Mesenchymal stem cell of adipose (primary cell): ENCODE results near the genes TDRD10, CKS1B, ZBTB7B and PKLR.

- CAGE, long polyA plus RNA = no peak
These were observed 47.6 kb upstream of the TDRD10 start for GRCh38 chr1:154454241-154455064.

DNA sequence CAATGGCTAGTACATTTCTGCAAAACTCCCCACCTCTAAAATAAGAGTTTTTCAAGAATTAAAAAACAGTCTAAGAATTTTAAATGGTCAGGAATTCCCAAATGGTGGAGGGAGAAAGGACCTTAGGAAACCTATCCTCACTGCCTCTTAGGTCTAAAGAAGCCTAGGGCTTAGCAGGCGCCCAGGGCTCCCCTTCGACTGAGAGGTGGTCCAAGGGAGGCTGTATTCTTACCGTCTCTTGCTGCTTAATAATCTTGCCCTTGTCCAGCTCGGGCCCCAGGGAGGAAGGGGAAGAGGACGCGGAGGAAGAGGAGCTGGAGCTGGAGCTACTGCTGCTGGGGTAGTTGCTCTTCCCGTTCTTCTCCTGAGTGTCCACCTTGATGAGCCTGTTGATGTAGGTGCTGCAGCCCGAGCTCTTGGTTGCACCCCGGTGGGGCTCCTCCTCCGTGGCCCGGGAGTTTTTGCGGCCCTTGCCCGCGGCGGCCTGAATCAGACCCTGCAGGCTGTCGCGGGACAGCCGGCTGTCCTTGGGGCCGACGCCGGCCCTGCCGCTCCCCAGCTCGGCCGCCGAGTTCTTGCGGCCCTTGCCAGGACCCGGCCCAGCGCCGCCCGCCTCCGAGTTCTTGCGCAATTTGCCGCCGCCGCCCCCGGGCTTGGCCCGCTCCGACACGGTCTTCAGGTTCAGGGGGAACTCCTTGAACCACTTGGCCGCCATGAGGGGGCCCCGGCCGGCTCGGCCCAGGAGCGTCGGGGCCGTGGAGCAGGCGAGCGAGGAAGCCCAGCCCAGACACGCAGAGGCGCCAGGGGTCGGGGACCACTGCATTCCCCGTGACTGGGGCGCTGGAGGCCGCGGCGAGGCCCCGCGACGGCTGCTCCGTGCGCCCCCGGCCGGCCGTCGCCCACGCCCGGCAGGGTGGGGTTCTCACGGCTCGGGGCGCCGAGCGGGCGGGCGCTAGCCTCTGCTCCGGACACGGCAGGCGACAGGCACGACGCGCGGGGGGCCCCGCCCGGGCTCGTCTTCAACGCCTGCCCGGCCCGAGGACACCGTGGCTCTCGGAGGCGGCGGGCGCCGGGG is at the start of gene TDRD10:
TSS of gene TDRD10 (plus strand) at position 1,016 of the 1,075 bp plus-strand sequence.
- CAGE, long polyA plus RNA = no peak

GRCh38 chr1:154582565-154583375 is 15.2 kb downstream of the CHRNB2 start:
- CAGE, long polyA plus RNA = no peak

GRCh38 chr1:154585114-154585755 is 17.7 kb downstream of the CHRNB2 start:
- CAGE, long polyA plus RNA = no peak

DNA sequence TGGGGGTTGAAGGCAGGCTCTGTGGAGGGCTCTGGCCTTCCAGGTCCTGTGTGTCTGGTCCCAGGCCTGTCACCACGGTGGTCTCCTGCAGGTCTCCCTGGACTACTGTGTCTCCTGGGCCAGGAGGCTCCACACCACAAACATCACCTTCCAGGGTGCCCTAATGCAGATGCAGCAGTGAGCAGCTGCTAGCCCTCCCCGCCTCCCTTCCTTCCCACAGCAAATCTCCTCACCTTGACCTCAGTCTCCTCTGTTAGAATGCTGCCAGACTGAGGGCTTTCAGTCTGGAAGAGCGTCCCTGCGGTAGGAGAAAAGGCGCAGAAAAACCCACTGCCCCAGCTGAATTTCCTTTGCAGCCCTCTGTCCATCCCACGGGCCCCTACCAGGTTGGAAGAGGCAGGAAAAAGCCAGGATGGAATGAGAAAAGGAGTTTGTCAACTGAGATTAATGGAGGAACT is 4.6 kb downstream of the PBXIP1 start:
- CAGE, long polyA plus RNA = no peak

DNA sequence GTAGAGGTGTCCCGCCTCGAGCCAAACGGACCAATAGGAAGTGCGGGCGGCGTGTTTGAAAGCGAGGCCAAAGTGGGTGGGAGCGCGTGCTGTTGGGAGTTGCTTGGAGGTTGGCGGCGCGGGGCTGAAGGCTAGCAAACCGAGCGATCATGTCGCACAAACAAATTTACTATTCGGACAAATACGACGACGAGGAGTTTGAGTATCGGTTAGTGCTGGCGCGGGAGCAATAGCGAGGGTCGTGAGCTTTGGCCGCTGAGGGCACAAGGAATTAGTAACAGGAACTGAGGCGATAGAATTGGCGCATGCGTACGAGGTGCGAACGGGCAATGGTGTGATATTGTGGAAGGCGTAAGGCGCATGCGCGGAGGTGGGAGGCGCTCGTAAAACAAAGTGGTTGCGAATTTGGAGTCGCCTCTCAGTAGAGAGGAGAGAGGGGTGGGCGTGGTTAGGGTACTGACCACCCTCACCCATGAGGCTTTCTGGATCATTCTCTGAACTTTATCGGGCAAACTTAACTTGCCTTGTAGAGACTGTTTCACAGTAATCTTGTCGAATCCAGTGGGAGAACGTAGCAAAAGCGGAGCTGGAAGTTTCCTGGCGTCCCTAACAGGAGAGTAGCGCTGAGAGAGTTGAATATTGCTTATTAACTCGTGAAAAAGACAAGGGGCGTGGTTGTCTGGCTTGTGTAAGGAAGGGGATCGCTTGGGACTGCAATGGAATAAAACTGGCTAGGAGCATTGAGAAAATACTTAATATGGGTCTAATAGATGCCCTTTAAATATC is at the start of gene CKS1B:
TSS of gene CKS1B (plus strand) at position 85 of the 786 bp plus-strand sequence.
- CAGE, long polyA plus RNA = no peak

GRCh38 chr1:155002702-155003369 is at the start of gene ZBTB7B:
Gene ZBTB7B, plus strand, starts transcription at chr1:155002802.
- CAGE, long polyA plus RNA = no peak

- CAGE, long polyA plus RNA = no peak
These were observed 7.0 kb downstream of the ZBTB7B start for GRCh38 chr1:155009386-155010203.

DNA sequence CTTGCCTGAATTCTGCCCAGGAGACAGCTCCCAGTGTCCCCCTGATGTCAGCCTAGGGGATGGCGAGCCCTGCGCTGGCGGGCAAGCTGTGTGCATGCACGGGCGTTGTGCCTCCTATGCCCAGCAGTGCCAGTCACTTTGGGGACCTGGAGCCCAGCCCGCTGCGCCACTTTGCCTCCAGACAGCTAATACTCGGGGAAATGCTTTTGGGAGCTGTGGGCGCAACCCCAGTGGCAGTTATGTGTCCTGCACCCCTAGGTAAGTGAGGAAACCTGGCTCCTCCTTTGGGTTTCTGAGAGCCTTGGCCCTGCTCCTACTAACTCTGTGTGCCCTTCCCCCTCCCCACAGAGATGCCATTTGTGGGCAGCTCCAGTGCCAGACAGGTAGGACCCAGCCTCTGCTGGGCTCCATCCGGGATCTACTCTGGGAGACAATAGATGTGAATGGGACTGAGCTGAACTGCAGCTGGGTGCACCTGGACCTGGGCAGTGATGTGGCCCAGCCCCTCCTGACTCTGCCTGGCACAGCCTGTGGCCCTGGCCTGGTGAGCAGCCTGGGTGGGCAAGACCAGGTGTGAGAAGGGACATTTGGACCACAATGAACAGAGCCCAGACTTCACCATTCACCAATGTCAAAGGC is 5.5 kb upstream of the EFNA4 start:
- CAGE, long polyA plus RNA = no peak

DNA sequence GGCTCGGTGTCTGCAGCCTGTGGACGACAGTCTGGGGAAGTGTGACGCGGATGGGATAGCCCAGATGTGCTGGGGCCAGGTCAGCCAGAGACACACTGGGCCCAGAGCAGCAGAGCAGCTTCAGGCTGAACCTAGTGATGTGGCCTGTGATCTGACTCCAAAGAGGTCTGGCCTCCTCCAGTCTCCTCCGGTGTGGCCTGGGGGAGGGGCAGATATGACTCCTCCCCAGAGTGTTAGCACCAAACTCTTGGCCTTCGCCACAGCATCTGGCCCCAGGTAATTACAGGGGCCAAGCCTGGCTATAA is 13.5 kb downstream of the EFNA3 start:
- CAGE, long polyA plus RNA = no peak

GRCh38 chr1:155120060-155120817 is 7.4 kb upstream of the EFNA1 start:
- CAGE, long polyA plus RNA = no peak

GRCh38 chr1:155174093-155175198 is 797 bp downstream of the TRIM46 start:
- CAGE, long polyA plus RNA = no peak

DNA sequence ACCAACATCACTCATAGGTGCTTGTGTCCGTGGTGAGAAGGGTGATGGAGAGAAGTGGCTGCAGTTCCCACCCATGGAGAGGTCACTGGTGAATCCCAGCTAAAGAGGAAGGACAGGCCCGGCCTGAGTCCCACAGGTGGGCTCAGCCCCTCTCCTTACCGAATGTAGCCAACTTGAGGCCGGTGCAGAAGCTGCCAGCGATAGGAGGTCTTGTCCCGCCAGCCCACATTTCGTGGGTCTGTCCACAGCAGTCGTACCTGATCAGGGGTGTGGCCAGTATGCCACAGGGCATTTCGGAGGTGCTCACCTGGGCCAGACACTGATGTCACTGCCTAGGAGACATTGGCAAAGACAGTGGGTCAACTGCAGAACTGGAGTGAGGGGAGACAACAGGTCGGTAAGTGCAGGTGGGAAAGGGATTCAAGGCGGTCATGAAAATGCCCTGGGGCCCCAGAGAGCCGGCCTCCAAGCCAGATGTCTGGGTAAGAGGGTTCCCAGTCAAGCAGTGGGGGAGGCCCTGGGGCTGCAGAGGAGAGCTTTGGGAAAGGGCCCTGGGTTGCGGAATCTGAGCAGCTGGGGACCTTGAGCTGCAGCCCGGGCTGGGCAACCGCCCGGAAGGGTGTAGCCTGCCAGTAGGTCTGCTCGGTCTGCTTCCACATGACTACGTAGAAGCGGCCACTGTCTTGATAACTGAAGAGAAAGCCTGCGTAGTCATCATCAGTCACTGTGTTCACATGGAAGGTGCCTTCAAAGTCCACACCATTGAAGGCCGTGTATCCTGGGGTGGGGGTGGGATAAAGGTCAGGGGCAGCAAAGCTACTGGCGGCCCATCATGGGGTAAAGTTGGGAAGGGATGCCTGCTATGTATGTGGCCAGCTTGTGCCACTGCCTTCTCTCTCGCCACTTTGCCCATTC is 10.6 kb downstream of the THBS3 start:
- CAGE, long polyA plus RNA = no peak

DNA sequence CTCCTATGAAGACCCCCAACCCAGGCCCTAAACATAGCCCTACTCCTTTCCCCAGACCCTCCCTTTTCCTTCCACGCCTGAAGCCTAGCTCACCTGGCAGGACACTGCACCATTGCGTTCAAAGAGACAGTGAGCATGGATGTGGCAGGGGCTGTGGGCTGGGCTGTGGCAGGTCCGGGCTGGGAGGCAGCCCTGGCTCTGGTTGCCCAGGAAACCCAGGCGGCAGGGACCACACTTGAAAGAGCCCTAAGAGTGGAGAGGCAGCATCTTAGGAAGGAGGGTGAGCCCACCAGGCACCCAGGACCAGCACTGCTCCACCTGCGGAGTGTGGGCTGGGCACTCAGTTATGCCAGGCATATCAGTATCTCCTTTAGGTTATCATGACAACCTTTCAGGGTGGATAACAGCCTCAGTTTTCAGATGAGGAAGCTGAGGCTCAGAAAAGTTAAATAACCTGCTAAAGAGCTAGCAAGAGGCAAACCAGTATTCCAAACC is 6.3 kb downstream of the THBS3 start:
- CAGE, long polyA plus RNA = no peak

DNA sequence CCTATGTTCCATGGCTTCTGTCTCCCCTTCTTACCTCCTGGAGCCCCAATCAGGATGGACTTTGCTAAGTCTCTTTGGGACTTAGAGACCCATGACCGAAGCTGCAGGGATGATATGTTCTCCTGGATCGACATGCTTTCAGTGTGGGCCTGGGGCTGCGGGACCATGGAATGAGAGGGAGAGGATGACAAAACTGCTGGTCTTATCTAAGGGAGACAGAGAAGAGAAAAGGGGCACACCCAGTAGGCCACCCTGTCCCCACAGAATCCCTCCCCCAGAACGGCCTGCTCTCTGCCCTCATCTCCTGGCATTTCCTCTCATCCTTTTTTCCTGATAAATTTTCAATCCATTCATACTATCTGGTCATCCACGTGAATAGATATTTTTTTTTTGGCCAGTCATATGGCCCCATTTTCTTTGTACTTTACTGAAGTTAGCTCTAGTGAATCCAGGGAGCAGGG is at the start of gene PKLR:
TSS of gene PKLR (minus strand) at position 177 of the 461 bp plus-strand sequence.
- CAGE, long polyA plus RNA = no peak

DNA sequence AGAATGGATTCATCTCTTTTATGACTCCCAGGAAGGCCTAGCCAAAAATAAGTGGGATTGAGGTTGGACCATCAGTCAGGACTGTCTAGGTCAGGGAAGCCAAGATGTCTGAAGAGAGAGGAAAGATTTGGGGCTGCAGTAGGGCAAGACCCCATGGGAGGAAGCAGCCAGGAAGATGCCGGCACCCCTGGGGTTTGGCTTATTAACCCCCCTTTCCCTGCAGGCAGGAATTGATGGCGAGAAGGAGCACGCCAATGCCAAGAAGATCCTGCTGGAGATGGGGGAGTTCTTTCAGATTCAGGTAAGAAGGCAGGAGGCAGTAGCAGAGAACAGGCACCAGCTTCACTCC is 1.3 kb upstream of the RUSC1 start:
- CAGE, long polyA plus RNA = no peak

- CAGE, long polyA plus RNA = no peak
These were observed 413 bp downstream of the MSTO1 start for GRCh38 chr1:155610481-155610780.

GRCh38 chr1:155651492-155651892 is 37.1 kb downstream of the YY1AP1 start:
- CAGE, long polyA plus RNA = no peak

- CAGE, long polyA plus RNA = no peak
These were observed 28.2 kb downstream of the YY1AP1 start for GRCh38 chr1:155660079-155660980.

DNA sequence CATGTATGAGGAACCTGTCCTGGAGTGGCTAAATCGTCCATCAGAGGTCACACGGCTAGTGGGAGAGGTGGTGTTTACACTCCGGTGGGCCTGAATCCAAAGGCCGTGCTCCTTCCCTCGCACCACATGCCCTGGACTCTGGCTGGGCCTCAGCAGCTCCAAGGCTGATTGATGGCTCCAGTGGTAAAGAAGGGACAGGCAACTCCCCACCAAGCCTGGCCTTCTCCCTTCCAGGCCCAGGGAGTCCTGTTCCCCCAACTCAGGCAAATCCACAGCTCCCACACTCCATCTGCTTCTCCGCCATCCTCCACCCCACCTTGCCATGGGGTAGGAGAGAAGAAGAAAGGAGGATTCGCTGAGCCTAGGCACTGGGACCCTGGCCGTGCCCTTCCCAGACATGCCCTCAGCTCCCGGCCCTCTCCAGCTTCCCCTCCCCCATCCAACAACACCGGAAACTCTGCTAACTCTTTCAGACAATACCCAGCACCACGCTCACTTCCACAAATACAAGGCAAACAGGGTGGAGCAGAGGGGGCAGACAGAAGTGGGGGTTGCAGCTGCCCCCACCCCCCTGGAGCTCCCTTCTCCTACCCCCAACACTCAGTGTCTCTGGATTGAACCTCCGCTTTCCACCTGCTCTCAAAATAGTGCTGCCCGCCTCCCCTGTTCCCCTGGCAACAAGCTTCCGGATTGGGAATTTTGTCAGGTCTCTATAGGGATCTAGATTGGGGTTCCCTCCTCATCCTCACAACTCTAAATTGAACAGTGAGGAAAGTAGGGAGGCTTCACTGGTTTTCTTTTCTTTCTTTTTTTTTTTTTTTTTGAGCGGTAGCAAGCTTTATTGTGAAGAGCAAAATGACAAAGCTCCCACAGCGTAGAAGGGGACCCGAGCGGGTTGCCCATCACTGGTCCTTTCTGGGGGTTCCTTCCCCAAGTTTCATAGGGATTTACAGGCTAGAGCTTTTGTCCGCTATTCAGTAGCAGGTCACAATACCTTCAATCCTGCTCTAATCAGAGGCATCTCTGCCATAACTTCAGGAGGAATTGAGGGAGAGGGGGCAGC is 10.6 kb downstream of the ARHGEF2 start:
- CAGE, long polyA plus RNA = no peak